Camera-type eye (tissue), 1 donor: ENCODE measurements around a stretch of chr16.

GRCh38 chr16:11370545-11371002 lies 25.3 kb downstream of the RMI2 start:
- RAMPAGE, long total RNA = no peak

GRCh38 chr16:11497131-11497943 lies 29.7 kb downstream of the ENSG00000188897 start:
- RAMPAGE, long total RNA = no peak

DNA sequence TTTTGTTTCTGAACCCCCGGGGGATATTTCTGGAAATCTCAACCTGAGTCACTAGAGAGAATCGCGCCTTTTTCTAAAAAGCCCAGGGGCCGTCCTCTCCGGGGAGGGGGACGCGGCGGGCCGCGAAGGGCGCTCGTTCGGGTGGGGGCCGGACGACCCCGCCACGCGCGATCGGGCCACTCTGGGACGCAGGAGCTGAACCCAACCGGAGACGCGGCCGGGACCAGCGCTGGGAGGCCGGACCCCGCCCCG lies 339 bp downstream of the LITAF start:
- RAMPAGE, long total RNA = no peak

DNA sequence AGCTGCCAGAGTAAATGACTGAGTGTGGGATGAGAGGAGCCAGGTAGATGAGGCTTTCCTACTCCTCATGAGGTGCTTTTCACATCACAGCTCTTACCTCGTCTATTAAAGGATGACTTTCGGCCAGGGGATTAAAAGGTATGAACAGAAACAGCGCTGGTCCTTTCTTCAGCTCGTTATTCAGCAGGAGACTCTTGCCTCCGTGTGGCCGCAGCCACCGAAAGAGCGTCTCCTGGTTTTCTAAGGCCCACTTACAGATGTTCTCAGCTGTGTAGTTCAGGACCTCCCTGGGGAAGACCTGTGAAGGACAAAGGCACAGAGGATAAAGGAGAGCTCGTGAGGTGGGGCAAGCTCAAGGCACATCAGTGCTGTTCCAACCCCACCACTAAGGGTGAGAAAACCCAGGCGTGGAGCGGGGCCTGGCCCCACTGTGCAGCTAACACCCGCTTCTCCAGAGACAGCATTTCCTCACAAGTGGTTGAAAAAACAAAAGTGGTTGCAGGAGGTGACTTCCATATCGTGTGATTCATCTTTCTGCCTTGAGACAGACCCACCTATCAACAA lies 29.9 kb downstream of the SNN start:
- RAMPAGE, long total RNA = no peak

DNA sequence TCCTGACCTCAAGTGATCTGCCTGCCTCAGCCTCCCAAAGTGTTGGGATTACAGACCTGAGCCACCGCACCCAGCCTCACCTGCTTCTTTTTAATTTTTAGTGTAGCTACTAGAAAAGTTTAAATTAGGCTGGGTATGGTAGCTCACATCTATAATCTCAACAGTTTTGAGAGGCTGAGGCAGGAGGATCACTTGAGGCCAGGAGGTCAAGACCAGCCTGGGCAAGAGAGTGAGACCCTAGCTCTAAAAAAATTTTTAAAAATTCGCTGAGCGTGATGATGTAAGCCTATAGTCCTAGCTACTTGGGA lies 35.0 kb downstream of the TXNDC11 start:
- RAMPAGE, long total RNA = no peak

GRCh38 chr16:11712188-11712500 lies 30.5 kb downstream of the TXNDC11 start:
- RAMPAGE, long total RNA = no peak

DNA sequence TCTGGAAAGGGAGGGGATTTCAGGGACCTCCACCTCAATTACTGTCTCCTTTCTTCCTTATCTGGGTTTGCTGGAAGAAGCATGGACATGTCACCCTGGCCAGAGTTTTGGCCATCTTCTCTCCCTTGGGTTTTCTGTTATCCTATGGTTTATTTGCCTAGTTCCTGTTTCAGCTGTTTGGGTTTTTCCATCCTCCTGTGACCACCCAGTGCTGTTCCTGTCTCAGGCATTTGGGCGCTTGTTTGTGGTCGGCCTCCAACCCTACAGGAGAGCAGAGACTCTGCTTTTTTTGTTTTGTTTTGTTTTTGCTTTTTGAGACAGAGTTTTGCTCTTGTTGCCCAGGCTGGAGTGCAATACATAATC lies 3.2 kb upstream of the ZC3H7A start:
- RAMPAGE, long total RNA = no peak

DNA sequence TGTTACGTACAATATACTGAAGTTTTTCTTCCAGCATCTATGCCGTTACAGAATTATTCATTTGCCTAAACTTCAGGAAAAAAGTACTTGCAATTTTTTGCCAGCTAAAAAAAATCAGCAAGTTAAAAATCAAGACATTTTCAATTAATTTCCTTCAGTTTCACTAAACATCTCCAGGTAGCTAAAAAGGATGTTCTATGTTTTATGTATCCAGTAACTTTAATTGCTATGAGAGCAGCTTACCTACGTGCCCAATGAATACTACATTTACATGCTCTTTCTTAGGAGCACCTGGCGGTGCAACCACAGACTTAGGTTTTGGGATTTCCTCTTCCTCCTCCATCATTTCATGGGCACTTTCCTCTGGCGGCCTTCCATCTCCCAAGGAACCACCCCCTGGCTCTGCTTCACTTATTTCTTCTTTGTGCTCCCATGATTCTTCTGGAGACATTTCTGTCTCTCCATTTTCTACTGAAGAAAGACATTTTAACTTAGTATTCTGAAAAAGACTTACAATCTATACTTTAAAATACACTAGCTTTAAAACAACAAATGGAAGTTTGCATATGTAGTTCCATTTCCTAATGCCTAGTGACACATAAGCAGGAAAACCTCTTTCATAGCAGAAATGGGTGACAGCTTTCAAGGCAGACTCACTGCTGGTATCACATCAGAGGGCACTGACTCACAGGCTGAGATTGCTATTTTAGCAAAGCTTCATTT lies 19.3 kb downstream of the GSPT1 start:
- RAMPAGE, long total RNA = no peak

DNA sequence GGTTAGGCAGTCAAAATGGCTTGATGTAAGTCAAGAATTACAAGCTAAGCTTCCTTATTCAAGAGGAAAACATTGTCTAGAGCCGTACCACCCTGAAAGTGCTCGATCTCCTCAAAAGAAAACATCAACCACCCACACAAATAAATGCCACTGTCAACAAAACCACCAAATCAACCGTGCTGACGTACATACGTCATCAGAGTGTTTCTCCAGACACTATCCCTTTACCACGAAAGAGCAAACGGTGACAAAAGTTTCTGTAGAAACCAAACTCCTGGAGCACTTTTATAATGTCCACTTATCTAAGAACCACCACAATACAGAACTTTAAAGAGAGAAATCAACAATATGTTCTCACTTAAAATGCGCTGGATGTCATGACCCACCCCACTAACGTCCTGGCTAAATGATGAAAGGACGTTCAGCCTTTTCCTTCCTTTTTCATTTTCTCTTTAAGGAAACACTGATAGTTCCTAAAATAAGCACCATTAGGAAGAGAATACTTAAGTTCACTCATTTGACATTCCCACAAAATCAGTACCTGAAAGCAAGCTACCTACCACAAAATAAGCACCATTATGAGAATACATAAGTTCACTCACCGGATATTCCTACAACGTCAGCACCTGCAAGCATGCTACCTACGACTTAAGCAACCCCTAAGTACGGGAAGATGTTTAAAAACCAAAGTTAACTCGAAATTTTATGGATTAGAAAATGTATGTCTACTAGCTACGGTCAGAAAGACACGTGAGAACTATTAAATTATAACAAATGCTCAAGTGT lies 1.8 kb downstream of the GSPT1 start:
- RAMPAGE, long total RNA = no peak

DNA sequence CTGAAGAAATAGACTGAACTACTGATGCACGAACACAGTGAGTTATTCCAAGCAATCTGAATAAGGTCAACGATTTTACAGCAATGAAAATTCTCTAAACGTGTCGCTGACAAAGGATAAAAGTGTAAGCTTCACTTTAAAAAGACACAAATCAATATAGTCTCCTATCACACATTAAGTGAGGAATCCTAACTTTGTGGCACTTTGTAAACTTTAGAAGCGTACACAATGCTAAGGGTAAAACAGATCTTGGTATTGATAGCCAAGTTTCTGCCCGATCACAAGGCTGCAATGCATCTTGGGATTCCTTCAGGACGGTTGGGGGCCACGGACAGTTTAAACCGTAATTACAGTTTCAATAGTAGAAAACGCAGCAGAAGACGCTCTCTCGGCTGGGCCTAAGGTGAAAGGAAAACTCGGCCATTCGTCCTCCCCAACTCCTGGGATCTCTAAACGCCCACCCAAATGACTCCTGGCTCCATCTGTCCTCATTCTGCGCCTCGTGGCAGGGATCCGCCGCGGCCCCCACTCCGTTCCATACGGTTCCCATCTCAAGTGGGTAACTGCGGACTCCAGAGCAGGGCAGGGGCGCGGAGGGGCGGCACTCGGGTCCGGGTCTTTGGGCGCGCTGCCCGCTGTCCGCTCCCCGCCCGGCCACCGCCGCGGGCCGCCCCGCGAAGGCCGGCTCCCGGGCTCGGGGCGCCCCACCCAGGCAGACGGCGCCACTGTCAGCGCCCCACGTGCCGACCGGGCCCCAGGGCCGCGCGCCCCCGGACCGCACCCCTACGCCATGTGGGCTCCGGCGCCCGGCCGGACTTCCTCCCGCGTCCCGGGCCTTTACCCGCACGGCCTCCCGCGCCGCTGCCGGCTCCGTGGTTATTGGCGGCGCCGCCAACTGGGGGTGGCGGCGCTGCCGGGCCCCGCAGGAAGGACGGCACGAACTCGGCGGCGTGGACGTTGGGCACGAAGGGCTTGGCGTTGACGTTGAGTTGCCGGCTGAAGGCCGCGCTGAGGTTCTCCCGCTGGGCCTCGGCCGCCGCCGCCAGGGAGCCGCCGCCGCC lies 898 bp downstream of the GSPT1 start:
- RAMPAGE, long total RNA = no peak

DNA sequence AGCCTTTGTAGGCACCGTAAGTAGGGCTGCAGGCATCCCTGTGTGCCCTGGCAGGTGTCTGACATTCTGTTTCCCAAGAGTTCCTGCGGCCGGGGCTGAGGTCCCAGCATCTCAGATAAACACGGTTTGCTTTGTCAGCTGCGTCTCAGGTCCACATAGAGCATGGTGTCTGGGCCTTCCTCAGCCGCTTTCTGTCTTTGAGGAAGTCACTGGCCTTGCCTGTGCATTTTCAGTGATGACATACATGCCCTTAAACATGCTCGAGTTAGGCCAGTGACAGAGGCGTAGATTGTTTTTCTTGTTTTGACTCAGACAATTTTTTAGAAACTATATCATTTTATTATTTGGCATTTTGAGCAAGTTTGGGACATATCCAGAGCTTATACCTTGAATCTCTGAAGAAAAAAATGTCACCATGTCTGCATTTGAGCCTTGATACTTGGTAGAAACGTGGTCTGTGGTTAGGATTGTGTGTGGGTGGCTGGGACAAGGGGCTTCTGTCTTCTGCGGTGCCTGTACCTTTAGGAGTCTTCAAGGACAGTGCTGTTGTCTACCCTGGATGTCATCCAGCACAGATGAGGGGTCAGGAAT lies 105.8 kb downstream of the SNX29 start:
- RAMPAGE, long total RNA = no peak

GRCh38 chr16:12147546-12148607 lies 171.3 kb downstream of the SNX29 start:
- RAMPAGE, long total RNA = no peak

- RAMPAGE, long total RNA = no peak
Observed at GRCh38 chr16:12255972-12256426, 279.5 kb downstream of the SNX29 start.

DNA sequence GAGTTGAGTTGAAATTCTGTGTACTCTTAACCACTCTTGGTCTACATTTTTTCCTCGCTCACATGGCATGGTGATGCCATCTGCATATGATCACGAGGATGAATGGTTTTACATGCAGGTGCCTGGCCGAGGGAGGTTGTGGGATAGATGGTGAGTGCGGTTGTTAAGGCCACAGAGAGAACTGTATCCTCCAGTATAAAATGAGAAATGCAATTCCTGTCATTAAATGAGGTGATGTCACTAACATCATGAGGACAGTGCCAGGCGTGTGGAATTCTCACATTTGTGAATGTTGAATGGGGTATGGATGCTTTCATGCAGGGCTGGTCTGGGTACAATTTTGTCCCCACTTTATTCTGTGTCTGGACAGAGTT lies 330.6 kb downstream of the SNX29 start:
- RAMPAGE, long total RNA = no peak

GRCh38 chr16:12544089-12544605 lies 259.5 kb downstream of the CPPED1 start:
- RAMPAGE, long total RNA = no peak

- RAMPAGE, long total RNA = no peak
Observed at GRCh38 chr16:13623737-13623962, 296.3 kb upstream of the ERCC4 start.

DNA sequence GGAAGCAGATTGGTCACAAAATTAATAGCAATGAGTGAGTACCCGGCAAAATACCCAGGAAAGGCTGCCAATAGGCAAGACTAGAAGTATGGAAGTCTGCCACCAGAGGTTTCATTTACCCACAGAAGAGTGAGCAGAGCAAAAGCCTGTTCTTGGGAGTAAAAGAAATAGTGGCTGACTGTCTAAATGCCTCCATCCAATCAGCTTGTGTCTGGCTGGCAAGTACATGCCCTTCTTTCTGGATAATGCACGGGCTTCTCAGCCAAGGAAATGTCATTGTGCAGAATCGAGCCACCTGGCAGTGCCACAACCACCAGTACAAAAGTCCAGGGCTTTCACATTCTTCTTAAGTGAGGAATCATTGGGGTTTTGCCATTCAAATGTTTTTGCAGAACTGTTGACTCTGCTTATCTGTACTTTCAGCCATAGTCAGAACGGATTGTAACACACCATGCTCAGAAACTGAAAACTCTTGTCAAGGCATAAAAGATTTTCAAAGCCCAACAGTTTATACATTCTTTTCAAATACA lies 10.1 kb upstream of the ERCC4 start:
- RAMPAGE, long total RNA = no peak

DNA sequence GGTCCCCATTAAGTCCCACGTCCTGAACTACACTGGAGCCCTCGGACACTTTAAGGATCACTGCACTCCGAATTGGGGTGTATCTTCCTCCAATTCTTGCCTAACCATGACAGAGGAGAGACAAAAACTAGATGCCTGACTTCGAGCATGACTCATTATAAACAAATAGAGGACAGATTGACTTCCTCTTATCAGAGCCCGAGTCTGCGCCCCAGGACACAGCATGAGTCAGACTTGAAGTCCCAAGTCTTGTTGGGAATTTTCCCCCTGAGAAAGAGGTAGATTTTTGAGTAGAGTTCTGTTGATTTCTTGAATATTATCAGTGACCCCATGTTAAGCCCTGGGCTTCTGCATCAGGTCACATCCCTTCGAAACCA lies 37.8 kb downstream of the ERCC4 start:
- RAMPAGE, long total RNA = no peak

DNA sequence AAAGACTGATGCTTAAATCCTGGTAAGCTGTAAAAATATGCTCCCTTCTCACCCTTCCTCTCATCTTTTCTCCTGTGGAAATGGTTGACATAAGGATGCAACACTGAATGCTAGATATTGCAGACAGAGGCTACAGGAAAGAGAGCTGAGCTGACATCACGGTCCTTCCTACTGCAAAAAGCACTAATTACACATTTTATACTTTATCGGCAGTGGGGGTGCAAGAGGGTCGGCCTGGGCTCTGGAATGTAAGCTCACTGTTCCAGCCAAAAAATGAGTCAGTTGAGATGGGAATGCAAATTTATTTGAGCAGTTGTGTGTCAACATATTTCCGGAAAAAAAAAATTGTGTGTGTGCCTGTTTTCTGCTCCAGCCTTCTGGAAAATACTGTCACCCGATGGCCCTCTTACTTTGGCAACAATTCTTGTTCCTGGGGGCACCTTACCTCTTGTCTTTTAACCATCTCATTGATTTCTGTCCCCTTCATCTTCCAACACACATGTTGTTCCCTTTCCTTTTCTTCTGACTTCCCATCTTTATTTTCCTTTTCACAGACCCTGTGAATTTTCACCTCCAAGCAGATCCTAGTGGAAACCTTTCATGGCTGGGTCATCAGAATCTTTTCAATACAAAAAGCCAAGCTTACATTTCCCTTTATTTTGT lies 14.1 kb upstream of the MRTFB start:
- RAMPAGE, long total RNA = no peak

DNA sequence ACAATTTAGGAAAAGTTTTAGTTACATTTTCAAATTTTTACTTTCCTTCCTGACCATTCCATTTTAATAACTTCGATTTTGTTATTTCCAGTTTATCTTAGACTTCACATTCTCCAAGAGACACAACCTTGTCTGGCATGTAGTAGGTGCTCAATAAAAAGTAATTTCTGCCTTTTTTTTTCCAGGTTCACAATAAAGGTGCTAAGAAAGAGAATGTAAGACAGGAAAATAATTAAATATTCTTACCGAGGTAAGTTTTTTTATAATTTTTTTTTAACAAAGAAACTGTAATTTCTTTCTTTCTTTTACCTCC lies 7.9 kb downstream of the MRTFB start:
- RAMPAGE, long total RNA = no peak